Frontal cortex (tissue), 2 donors: ENCODE measurements around the gene NIN.

- RAMPAGE, long total RNA = no peak
These were observed 459 bp downstream of the SAV1 start for GRCh38 chr14:50667804-50667890.

DNA sequence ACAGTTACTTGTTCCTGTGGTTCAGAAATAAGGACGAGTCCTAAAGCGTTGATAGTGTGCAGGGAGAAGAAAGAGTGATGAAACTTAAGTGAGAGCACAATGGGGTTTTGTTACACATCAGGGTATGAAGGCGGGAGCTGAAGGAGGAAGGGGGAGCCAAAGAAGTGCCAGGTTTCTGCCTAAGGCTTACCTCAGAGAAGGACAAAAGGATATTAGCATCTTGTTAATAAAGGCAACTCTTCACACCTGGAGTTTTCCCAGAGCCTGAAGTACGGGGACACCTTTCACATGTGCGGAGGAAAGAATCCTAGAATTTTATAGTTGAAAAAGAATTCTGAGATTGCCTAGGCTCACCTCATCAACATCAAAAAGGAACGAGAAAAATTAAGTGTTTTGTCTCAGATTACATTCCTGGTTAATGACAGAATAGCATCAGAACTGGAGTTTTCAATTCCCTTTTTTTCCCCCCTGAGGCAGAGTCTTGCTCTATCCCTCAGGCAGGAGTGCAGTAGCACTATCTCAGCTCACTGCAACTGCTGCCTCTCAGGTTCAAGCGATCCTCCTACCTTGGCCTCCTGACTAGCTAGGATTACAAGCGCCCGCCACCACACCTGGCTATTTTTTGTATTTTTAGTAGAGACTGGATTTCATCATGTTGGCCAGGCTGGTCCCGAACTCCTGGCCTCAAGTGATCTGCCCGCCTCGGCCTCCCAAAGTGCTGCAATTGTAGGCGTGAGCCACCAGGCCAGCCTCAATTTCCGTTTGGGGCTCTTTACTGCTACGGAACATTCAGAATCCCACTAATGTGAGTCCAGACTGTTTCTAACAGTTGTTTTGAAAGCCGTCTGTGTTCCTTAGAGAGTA, 2.3 kb upstream of the SAV1 start:
- RAMPAGE, long total RNA = no peak

- RAMPAGE, long total RNA = no peak
These were observed 76.5 kb downstream of the NIN start for GRCh38 chr14:50754189-50755085.

DNA sequence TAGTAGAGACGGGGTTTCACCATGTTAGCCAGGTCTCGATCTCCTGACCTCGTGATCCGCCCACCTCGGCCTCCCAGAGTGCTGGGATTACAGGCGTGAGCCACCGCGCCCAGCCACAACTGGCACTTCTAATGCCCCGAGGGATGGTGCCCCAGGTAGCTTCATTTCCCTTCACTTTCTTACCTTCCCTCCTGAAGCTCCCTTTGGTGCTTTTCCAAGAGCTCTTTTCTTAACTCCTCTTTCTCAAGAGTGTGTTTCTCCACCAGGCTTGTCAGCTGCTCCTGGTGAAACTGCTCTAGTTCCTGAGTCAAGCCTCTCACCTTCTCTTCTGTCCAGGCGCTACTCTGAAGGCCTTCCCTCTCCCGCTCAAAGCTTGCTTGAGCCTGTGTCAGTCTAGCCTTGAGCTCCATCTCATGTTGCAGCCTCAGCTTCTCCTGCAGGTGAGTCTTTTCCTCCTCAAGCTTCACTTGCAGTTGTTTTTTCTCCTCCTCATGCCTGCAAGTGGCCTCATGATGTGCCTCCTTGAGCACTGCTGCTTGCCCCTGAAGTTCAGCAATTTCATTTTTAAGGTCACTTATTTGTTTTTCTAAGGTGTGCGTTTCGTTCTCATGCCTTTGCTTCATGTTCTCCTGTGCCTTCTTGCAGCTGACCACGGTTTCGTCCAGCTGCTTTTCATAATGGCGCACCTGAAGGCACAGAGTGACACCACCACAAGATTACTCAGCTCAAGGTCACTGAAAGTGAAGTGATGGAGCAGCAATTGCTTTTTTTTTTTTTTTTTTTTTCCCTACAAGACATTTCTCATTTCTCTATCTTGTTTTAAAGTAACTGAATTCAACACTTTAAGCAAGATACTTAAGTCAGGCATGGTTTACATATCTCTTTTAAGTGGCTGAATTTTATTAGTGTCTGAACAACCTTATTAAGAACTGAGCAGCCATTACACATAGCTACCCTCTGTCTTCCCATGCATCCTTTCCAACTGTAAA, 71.0 kb downstream of the NIN start:
- RAMPAGE, long total RNA = no peak

- RAMPAGE, long total RNA = no peak
These were observed at the start of gene NIN for GRCh38 chr14:50830976-50831968. TSS of gene NIN (minus strand) at chr14:50831162.

GRCh38 chr14:50914491-50914850, 29.8 kb downstream of the PYGL start:
- RAMPAGE, long total RNA = no peak

- RAMPAGE, long total RNA = no peak
These were observed 11.3 kb upstream of the PYGL start for GRCh38 chr14:50955360-50956167.

GRCh38 chr14:51360493-51361054, 120.5 kb downstream of the TMX1 start:
- RAMPAGE, long total RNA = no peak

DNA sequence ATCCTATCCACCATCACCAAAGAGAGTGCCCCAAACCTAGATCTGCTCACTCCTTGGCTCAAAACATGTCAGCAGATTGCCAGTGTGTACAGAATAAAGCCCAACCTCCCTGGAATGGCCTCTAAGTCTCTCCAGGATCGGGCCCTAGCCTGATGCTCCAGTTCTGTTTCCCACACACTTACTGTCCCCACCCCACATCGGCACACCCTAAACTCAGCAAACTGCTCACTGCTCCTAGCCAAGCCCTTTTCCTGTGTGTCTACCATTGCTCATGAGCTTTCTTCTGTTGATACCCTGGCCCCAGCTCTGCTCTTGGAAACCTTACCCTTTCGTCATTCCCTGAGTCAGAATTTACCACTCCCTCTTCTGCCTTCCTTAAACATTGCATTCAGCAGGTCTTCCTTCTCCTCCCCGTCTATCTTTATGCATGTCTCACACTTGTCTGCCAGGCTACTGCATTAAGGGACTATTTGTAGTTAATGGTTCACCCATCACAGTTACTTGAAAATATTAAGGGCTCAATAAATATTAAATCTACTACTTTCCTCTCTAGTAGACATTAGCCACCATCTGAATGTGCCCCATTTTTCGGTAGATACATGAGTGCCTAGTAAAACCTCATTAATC, 158.9 kb downstream of the TMX1 start:
- RAMPAGE, long total RNA = no peak

GRCh38 chr14:51922365-51923597, 62.4 kb downstream of the GNG2 start:
- RAMPAGE, long total RNA = no peak

DNA sequence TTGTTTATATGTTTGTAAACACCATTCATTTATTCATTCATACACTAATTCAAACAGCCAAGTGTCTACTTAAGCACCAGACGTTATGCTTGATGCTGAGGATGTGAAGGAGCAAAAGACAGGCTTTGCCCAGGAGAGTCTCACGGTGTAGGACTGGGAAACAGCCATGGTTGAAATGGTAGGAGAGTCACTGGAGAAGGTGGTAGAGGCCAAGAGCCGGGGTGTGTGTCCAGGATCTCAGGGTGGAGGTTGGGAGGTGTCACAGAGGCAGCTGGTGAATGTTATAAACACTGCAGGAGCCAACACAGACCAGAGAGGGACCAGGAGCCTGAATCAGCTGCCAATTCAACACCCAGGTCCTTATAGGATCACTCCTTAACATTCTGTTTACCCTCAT, 7.5 kb downstream of the NID2 start:
- RAMPAGE, long total RNA = no peak

GRCh38 chr14:52315282-52316092, 1.4 kb downstream of the PTGER2 start:
- RAMPAGE, long total RNA = no peak

- RAMPAGE, long total RNA = no peak
These were observed 3.8 kb downstream of the STYX start for GRCh38 chr14:52733772-52734227.

- RAMPAGE, long total RNA = no peak
These were observed 12.5 kb downstream of the STYX start for GRCh38 chr14:52742482-52742881.

GRCh38 chr14:52771336-52771948, 20.0 kb downstream of the GNPNAT1 start:
- RAMPAGE, long total RNA = no peak

DNA sequence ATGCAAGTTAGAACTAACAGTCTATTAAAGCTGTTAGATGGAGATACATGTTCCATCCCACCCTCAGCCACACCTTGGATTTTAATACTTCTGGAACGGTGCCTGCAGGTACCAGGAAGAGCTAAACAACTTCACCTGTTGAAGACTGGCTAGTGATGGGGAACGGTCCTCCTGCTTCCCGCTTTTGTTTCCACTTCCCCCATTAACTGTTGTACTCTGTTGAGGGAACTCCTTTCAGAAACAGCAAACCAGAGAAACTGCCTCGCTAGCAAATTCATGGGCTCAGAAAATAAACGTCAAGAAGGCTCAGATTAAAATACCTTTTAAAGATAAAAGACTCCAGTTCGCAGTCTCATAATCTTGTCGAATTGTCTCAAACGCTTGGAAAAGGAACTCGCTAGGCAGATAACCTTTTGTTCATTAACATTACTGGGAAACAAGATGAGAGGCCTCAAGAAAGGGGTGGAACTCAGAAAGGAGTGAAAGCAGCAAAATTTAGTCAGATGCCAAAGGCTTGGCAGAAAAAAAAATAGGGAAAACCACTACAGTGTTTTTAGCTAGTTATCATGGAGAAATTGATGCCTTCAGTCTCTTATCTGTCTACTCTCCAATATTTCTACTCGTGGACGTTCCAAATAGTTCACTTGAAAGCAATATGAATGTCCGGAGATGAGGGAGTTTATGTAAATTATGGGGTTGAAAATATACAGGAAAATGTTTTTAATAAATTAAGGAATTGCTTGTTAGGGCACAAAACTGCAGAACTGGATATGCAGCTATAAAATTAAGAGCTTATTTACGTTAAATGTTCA, 1.4 kb upstream of the FERMT2 start:
- RAMPAGE, long total RNA = no peak

DNA sequence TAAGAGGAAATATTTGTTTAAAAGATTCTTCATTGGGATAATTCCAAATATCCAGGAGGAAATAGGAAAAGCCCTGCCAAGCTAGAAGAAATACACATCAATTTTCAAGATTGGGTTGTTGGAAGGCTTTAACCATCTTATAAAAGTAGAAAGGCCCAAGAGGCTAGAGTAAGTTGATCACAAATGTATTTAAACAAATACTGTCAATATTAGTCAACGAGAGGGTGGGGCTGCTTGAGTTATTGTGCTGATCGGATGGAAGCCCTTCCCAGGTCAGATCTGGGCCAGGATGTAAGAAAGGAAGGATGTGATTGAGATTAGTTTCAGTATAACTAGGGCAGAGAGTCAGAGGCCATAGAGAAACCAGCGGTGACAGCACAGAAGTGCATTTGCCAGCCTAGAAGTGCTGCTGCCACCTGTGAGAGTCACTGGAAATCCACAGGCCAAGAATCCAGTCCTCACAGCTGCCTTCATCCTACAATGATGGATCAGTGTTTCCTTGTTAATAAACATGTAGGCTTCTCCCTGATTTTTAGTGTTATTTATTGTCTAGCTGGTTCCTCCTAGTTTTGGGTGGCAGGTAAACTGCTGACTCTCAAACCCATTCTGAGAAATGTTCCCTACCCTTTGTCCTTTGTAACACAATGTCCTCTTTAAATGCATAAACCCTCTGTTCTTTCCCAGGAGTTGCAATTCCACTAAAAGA, 9.8 kb upstream of the FERMT2 start:
- RAMPAGE, long total RNA = no peak

DNA sequence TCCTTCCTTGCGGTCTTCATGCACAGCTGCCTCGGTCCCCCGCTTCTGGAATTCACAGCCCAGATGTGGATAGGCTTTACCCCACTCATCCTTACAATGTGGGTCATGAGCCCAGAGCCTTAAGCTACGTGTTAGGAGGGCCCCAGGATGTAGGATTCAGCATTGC, 239 bp upstream of the DDHD1 start:
- RAMPAGE, long total RNA = no peak

DNA sequence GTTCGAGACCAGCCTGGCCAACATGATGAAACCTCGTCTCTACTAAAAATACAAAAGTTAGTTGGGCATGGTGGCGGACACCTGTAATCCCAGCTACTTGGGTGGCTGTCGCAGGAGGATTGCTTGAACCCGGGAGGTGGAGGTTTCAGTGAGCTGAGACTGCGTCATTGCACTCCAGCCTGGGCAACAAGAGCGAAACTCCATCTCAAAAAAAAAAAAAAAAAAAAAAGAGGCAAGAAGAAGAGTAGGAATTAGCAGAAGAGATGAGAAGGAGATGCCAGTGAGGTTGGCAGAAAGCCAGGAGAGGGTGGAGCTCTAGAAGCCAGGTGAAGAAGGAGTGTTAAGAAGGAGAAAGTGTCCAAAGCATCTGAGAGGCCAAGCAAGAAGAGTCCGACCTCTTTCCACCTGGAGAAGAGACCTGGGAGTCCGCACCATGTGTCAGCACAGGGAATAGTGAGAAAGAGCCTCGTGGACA, 70.3 kb downstream of the SAMD4A start:
- RAMPAGE, long total RNA = no peak

- RAMPAGE, long total RNA = no peak
These were observed 145.0 kb downstream of the GCH1 start for GRCh38 chr14:54757573-54758136.